M059J (cell line): ENCODE results near the genes OR5V1 and MOG.

DNA sequence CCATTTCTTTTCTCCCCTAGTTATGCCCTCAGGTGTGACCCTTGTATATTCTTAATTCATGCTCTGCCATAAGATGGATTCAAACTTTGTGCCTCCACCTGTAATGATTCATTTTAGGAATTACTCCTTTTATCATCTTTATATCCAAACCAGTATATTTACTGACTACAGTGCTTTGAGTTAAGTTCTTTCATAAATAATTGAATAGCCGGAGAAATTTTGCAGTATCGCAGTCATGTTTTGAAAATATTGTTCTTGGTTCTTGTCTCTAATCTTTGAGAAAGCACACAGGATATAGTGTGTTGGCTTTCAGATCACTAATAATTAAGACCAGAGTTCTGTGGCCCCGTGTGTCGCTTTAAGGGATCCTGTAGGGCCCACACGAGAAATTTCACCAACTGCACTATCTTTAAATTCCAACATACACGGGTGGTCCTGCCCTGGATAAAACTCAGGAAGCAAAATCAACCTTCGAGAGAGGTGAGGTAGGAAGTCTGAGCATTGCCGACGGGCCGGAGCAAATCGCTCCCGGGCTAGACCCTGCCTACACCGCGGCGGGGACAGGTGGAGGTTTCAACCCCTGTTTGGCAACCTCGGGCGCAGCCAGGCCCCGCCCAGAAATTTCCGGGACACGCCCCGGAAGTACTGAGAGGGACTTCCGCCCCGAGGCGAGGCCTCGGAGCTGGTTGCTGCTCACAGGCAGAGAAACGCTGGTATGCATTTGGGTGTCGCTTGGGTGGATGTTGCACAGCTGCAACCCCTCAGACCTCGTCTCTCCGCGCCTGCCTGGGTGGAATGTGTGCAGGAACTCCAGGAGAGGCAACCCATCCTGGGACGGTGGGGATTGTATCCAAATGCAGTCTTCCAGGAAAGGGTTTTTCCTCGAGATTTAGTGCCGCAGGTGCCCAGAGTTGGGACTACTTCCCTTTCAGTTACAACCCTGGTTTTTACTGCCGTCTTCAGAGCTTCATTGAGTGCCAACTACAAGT, 19.7 kb downstream of the ZKSCAN8 start:
- RAMPAGE, long total RNA, result no peak

GRCh38 chr6:28353753-28355119, 4.5 kb downstream of the ZKSCAN3 start:
- RAMPAGE, long total RNA, result no peak

GRCh38 chr6:28673570-28674165, 86.6 kb upstream of the SCAND3 start:
- RAMPAGE, long total RNA, result no peak

- RAMPAGE, long total RNA, result no peak
Observed at GRCh38 chr6:28884833-28885284, 38.9 kb downstream of the TRIM27 start.

GRCh38 chr6:28896139-28896779, 27.5 kb downstream of the TRIM27 start:
- RAMPAGE, long total RNA, result no peak

DNA sequence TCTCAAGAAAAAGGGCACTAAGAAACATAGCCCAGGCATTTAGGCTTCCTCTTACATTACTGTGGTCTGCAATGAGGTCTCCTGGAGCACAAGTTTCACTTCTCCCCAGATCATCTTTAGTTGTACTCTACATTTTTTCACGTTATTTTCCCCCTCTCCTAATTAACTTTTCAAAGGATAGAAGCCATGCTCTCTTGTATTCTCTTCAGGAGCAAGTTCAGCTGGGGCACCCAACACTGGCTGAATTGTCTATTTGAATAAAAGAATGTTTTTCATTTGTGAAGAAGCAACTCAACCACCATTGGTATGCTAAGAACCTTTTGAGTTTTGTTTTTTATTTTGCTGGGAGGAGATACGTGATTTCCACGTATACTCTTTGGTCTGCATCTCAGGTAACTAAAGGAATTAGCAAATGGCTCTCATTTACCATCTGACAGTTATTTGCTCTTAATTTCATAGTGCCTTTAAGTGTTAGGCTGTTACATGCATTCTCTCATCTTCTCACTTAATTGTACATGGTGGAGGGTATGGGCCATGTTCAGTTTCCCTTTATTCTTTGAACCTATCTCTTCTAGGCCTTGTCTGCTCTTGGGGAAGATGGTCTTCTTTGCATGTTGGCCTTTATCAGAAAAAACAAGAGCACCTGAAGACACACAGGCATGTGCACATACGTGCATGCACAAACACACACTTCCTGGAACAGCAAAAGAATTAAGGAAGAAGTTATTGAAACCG, 22.6 kb downstream of the TRIM27 start:
- RAMPAGE, long total RNA, result no peak

GRCh38 chr6:29368583-29369205, at the start of gene OR5V1:
OR5V1 (minus strand) TSS chr6:29368865.
- RAMPAGE, long total RNA, result no peak

GRCh38 chr6:29553107-29554084, 3.2 kb downstream of the OR2I1P start:
- RAMPAGE, long total RNA, result no peak

DNA sequence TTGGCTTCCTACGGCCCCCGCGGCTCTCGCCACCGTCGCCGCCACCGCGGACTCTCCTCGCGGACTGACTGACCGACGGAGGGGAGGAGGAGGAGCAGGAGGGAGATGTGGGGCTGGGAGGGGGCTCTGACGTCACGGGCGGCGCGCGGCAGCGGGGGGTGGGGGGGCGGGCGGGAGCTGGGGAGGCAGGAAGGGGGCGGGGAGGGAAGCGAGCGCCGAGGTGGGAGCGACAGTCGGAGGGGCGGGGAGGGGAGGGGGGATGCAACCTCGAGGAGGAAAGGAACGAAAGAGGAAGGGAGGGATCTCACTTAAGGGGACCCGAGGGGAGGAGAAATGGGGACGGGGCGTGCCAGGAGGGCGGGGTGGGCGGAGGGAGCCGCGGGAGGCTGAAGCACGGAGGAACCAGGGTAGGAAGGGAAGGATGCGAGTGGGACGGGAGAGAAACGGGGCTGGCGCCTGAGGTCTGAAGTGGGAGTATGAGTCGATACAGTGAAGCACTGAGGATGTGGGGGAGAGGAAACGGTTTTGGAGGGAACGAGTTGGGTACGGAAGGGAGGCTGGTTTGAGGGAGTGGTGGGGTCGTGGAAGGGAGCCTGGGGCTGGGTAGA, 4.9 kb downstream of the GABBR1 start:
- RAMPAGE, long total RNA, result no peak

DNA sequence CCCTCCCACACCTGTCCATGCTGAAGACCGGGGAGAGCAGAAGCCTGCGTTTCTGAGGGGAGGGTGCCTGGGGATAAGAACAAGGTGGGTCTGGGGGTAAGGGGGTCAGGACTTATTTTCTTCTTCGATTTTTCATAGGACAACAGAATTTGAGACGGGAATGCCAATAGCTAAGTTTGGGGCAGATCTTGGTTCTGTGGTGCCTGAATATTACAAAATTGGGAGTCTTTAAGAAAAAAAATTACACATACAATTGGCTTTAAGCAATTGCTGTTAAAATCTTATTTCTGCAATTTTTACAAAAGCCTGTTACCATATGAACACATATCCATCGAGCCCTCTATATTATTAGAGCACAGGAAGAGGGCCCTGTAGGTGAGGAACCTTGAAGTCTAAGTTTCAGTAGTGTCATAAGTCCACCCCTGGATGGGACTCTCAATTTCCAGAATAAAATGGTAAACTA, 3.8 kb downstream of the GABBR1 start:
- RAMPAGE, long total RNA, result no peak

DNA sequence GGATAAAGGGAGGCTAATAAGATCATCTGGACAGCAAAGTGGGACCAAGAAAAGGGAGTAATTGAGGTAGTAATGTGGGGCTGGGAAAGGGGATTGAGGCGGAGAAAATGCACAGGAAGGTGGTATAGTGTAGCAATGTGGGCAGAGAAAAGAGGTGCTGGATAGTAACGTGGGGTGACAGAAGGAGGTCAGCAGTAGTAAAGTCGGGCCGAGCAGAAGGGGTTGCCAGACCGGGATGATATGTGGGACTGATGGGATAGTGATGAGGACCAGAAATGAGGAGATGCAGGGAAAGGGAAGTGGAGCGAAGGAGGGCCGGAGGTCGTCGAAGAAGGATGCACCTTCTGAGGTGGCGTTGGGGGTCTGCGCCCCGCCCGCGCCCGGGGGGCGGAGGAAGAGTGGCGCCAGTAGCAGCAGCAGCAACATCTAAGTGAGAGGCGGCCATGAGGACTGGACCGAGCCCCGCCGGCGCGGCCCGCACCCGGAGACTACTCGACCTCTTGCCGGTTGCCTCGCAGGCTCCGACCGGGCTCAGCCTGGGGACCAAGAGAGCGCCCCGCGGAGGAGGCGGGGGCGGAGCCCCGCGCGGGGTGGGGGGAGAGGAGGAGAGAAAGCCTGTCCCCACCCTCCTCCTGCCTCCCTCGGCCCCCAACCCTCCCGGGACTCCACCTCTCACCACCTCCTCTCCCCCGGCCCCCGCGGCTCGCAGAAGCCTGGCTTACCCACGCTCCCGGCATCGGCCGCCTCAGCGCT, 847 bp downstream of the GABBR1 start:
- RAMPAGE, long total RNA, result no peak

DNA sequence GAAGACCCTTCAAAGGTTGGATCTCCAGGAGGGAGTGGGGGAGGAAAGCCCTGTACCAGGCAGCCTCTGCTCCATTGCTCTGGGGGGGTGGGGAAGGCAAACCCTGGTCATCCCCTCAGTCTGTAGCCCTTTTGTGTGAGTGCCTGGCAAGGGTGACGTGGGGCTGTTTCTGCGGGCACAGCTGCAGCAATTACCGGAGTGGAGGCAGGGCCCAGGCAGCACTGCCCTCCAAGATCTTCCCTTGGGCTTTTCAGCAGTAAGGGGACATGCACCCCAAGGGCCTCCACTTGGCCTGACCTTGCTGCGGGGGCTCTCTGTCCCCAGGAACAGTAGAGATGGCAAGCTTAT, at the start of gene MOG:
MOG (plus strand) TSS at position 218 of the 348 bp plus-strand sequence.
- RAMPAGE, long total RNA, result no peak

GRCh38 chr6:29726553-29727504, 3.6 kb downstream of the HLA-F start:
- RAMPAGE, long total RNA, result no peak

- RAMPAGE, long total RNA, result no peak
Observed at GRCh38 chr6:29748874-29749686, 25.8 kb downstream of the HLA-F start.

DNA sequence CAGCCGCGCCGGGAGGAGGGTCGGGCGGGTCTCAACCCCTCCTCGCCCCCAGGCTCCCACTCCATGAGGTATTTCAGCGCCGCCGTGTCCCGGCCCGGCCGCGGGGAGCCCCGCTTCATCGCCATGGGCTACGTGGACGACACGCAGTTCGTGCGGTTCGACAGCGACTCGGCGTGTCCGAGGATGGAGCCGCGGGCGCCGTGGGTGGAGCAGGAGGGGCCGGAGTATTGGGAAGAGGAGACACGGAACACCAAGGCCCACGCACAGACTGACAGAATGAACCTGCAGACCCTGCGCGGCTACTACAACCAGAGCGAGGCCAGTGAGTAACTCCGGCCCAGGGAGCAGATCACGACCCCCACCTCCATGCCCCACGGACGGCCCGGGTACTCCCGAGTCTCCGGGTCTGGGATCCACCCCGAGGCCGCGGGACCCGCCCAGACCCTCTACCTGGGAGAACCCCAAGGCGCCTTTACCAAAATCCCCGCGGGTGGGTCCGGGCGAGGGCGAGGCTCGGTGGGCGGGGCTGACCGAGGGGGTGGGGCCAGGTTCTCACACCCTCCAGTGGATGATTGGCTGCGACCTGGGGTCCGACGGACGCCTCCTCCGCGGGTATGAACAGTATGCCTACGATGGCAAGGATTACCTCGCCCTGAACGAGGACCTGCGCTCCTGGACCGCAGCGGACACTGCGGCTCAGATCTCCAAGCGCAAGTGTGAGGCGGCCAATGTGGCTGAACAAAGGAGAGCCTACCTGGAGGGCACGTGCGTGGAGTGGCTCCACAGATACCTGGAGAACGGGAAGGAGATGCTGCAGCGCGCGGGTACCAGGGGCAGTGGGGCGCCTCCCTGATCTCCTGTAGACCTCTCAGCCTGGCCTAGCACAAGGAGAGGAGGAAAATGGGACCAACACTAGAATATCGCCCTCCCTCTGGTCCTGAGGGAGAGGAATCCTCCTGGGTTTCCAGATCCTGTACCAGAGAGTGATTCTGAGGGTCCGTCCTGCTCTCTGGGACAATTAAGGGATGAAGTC, 686 bp downstream of the HLA-G start:
- RAMPAGE, long total RNA, result no peak

GRCh38 chr6:29940973-29941452, 1.3 kb upstream of the HLA-A start:
- RAMPAGE, long total RNA, result no peak

- RAMPAGE, long total RNA, result no peak
Observed at GRCh38 chr6:29943955-29944792, 1.8 kb downstream of the HLA-A start.

DNA sequence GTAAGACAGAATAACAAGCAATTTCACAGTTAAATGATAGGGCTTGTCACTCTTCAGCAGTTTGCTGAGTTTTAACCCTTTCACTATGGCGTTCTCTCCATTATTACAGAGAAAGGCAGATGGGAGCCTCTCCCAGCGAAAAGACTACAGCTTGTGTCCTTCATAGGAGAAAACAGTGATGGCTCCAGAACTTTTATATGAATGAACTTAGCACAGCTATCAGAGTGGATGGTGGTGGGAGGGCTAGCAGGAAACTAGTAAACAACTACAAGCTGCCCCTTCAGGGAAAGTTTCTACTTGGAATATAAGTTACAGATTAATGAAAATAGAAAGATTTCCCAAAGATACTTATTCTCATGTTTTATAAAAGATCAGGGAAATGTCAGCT, 1.0 kb upstream of the POLR1H start:
- RAMPAGE, long total RNA, result no peak

DNA sequence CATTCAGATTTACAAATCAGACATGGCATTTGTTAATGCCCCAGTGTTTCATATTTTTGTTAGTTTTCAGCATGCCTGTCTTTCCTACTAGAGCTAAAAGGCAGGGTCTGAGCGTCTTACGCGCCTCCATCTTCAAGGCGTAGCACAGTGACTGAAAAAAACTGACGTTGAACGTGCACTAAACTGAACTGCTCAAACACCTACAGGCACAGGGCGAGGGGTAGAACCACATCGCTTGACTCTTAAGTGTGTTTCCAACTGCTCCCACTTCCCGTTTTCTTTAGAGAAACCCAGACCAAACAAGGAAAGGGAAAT, 532 bp upstream of the PPP1R11 start:
- RAMPAGE, long total RNA, result no peak

DNA sequence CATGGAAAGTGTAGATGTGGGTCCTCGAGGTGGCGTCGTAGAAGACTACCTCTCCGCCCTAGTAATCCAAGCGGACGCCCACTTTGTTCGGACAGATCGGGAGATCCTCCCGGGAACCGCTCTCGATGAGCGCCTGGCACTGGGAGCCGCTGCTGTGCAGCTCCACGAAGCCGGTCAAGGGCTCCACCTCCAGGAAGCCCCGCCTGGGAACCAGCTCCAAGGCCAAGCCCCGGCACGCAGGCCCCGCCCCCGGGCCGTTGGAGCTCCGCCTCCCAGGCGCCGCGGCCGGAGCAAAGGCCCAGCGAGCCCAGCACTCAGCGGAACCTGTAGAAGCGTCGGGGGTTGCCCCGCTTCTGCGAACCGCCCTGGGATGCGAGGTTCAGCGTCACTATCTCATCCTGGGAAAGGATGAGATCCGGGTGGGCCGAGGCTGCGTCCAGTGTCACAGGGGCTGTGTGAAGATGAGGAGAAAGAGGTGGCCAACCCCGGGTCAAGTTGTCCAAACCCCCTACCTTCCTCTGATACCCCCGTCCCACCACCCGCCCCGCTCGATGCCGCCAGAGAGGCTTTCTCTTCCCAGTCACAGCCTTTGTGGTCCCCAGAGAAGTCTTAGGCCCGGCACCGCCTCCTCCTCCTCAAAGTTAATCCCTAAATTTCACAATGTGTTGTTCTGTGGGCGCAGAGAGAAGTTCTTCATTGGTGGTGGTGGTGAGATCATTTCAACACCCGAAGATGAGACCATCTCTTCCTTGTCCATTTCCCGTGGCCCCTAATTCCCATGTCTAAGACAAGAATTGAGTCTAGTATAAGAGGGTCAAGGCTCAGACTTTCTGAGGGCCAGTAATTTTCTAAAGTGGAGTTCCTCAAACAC, 10.7 kb downstream of the TRIM31 start:
- RAMPAGE, long total RNA, result no peak